ENCODE measurements around a stretch of chr15.

DNA sequence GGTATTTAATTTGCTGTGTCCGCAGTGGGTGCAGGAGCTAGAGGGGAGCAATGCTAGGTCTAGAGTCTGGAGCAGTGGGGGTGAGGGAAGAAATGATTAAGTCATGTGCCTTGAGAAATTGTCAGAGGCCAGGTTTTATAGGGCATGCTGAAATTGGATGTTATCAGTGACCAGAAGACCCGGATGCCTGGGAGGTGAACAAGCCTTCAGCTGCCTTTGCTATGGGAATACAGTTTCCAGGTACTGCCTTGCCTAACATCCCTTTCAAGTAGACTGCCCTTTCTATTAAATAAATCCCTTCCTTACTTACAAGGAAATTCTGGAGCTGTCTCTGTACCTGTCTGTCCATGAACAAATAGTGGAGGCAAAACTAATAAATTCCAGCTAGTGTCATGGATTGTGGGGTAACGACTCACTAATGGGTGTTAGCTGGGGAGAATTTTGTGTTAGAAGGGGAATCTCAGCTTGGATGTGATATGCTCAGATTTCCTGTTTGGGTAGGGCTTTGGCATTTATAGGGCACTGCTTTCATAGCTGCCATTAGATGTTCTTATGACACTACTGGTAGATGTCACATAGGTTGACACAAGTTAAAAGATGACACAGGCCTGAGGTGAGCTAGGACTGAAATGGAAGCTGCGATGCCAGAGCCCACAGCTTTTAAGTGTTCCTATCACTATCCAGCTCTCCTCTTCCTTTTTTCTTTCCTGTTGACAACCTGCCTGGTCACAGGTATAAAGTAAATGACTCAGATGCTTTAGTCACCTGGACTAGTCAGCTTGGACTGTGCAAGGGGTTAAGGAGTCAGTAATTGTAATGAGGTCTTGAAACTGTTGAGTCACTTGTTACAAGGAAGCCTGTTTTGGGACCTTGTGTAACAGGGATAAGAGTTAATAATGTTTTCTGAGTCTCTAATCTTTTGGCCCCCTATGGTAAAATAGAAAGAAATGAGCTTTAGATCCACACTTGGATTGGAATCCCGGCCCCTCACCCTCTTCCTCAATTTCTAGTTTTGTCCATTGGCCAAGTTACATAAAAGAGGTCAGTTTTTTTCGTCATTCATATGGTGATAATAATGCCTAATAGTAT lies 21.4 kb downstream of the CHD2 start:
- PRO-cap, result no peak

DNA sequence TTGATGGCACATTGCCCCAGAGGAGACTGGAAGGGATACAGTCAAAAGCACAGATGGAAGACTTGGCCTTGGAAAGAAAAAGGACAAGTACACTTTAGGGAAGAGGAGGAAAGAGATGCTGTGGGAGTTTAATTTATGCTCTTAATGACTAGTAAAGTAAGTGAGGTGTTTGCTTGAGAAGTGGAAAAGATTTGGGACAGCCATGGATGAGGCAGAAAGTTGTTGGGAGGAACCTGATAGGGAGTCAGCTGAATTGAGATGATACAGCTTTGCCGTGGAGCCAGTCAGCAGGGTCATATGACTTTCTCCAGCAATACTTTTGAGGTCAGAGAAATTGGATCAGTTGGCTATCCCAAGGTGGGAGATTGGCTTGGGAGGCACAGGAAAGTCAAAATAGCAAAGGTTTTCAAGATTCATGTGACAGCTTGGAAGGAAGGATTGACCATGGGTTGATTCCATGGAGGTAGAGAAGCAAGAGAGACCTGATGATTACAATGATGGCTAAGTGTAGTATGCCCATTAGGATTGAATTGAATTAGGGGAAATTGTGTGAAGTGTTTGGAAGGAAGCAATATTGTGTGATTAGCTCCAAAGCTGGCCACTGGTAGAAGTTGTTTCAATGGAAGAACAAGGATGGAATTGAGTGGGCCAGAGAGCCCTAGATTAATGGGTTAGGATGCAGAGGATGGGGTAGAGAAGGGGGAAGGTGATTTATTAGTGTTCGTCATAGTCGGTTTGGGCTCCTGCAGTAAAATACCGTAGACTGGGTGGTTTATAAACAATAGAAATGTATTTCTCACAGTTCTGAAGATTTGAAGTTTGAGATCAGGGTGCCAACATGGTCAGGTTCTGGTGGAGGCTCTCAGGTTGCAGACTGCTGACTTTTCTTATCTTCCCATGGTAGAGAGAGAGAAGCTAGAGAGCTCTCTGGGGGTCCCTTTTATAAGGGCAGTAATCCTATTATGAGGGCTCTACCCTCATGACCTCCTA lies 82.3 kb downstream of the CHD2 start:
- PRO-cap, result no peak

DNA sequence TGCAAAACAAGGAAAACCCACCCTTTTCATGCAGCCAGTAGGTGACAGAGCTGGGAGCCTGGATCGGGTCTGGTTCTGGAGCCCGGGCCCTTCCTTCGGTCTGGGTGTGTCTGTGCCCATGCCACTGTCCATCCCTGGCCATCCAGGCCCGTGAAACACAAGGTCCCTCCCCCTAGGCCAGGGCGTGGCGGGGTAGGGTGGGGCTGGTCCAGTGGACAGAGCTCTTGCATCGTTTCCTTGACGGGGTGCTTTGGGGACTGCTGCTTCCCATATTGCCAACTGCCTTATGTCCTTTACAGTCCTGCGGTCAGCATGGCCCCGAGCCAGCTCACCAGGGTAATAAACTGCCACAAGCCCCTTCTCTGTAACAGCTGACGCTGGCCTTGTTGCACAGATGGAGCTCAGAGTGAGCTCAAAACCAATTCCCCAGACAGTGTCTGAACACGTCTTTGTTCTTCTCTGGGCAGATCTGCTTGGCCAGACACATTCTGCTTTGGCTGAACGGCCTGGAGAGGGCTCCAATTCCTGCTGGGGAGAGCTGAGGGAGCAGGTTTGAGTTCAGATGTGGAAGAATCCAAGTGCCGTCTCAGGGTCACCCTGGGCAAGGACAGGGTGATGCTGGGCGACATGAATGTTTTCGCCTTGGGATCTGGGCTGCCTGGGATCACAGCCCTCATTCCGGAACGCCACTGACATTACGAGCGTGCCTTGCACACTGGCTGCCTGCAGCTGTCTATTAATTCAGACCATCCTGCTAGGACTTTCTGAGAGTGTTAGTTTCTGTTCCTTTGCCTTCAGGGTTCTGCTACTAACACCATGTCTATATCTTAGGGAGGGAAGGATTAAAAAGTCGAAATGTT lies 51.5 kb downstream of the RGMA start:
- PRO-cap, result no peak

GRCh38 chr15:93049954-93050384 lies 39.0 kb downstream of the RGMA start:
- PRO-cap, result no peak

DNA sequence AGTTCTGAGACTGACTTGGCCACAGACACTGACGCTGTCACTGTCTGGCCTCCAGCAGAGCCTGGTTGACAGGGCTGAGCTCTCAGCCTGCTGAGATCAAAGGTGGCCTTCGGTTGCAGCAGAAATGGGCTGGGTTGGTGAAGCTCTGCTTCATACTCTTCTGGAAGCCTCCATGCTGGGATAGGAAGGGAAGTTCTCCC lies 38.7 kb downstream of the RGMA start:
- PRO-cap, result no peak

DNA sequence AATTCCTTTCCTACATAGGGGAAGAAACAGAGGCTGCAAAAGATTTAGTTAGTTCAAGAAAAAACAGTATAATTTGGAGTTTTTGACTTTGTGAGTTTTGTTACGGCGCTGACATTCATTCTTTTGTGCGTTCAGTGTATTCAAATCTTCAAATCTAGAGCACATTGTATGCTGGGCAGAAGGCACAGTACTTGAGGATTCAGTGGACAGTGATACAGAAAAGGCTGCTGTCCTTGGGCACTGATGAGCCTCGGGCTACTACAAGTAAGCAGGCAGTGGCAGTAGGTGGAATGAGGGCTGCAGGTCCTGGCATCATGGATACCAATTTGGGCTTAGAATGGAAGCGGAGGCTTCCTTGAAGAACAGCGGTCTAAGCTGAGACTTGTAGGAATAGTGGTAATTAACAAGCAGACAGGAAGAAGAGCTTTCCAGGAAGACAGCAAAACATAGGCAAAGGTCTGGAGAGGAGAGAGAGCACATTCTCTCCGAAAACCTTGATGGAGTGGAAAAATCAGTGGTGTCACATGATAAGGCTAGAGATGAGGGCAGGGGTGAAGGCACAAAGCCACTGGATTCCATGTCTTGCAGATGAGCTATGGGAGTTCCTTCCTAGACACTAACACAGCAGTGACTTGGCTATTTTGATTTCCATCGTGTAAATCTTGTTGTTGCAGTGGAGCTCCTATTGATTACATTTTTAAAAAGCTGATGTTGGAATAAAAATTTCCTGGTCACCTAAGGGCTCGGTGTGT lies 131.9 kb downstream of the MCTP2 start:
- PRO-cap, result no peak

DNA sequence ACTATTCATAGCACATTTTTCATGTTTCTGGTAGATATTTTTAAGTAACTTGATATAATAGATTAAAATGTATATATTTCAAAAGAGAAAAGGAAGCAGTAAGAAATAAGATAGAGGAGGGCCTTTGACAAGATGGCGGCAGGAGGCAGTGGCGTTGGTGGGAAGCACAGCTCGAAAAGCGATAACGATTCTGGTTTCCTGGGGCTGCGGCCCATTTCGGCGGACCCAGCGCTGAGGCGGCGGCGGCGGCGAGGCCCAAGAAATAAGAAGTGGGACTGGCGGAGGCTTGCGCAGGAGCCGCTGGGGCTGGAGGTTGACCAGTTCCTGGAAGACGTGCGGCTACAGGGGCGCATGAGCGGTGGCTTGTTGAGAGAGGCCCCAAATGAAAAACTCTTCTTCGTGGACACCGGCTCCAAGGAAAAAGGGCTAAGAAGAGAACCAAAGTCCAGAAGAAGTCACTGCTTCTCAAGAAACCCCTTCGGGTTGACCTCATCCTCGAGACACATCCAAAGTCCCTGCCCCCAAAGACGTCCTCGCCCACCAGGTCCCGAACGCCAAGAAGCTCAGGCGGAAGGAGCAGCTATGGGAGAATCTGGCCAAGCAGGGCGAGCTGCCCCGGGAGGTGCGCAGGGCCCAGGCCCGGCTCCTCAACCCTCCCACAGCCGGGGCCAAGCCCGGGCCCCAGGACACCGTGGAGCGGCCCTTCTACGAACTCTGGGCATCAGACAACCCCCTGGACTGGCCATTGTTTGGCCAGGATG lies 624.2 kb downstream of the MCTP2 start:
- PRO-cap, result no peak

GRCh38 chr15:95259966-95260383 lies 1028.6 kb downstream of the MCTP2 start:
- PRO-cap, result no peak

GRCh38 chr15:95266370-95266797 lies 1035.0 kb downstream of the MCTP2 start:
- PRO-cap, result no peak

DNA sequence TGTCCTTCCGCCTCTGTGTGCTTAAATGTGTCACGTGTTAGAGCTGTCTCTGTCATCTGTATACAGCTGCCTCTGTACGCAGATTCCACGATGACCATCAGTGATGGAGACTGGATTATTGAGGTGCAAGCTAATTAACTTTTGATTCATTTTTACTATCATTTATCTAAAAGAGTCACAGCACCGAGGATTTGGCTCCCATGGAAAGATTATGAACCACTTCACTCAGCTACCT lies 1048.0 kb downstream of the MCTP2 start:
- PRO-cap, result no peak

- PRO-cap, result no peak
These were observed 1037.1 kb upstream of the NR2F2 start for GRCh38 chr15:95293443-95293853.

GRCh38 chr15:95303737-95305003 lies 1026.3 kb upstream of the NR2F2 start:
- PRO-cap, result unidirectional peak, minus-strand start at chr15:95304732

DNA sequence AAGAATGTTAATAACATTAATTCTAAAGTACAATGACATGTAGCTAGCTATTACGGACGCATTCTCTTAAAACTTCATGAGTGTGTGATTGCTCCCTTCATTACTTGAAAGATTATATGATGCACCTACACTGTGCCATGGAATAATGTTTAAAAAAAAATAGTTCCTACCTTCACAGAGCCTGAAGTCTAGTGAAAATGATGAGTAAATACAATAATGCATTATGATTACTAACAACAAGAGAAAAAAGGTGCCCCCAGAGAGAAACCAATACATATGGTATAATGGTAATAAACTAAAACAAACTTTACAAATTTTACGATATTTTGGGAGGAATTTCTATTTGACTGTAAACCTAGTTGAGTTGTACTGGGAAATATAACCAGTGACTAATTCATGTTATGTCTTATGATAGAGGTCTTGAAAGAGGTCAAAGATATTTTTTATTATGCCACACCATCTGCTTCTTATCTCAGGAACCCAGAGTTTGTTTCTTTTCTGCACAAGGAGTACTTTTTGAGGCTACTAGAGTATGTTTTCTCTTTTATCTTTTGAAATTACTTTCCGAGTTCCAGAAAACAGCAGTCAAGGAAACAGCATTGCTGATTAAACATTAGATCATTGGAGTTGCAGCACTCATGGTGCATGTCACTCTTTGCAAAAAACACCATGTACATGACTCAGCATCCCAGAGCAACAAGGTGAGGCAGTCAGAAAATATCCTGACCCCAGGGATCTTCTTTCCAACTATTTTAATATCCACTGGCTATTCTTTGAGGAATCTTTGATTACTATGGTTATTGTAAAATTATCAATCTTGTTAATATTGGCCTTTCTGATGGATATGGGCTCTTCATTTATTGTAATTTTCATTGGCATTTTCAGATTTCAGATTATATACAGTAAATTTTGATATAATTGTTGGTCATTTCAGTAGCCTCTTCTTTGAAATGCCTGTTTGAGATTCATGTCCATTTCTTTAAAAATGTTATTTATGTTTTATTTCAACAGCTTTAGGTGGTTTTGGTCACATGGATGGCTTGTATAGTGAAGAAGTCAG lies 645.8 kb upstream of the NR2F2 start:
- PRO-cap, result no peak

DNA sequence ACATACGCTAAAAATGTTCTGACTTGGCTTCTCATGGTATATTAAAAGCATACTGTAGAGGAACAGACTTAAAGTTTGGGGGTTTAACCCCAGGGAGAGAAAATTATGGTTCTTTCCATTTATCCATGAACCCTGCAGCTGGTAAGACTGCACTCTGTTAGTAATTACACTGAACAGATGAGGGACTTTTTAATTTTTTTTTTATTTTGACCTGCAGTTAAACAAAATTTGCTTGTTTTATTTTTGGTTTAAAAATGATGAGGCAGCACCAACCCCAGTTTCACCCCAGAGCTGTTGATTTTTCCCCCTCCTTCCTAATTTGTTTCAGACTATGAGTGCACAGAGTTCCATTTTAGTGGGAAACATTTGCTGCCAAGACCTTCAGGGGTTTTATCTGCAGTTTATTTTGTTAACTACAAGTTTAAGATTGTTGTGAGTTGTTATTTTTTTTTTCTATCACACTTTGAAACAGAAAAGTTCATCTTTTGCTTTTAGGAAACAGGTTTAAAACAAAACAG lies 455.9 kb upstream of the NR2F2 start:
- PRO-cap, result no peak

DNA sequence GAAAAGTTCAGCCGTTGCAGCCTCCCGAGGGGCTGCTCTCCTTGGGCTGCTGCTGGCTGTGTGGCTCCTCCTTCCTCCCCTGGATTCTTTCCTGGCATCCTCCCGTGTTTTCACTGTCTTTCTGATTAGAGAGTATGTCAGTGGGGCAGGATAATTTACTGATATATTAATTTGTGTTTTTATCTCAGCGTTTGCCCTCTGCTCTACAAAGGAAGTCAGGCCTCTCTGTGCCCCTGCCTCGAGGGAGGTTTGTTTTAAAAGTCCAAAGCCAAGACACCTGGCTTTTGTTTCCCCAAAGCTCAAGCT lies 150.3 kb upstream of the NR2F2 start:
- PRO-cap, result no peak

GRCh38 chr15:96244675-96245248 lies 85.7 kb upstream of the NR2F2 start:
- PRO-cap, result no peak

DNA sequence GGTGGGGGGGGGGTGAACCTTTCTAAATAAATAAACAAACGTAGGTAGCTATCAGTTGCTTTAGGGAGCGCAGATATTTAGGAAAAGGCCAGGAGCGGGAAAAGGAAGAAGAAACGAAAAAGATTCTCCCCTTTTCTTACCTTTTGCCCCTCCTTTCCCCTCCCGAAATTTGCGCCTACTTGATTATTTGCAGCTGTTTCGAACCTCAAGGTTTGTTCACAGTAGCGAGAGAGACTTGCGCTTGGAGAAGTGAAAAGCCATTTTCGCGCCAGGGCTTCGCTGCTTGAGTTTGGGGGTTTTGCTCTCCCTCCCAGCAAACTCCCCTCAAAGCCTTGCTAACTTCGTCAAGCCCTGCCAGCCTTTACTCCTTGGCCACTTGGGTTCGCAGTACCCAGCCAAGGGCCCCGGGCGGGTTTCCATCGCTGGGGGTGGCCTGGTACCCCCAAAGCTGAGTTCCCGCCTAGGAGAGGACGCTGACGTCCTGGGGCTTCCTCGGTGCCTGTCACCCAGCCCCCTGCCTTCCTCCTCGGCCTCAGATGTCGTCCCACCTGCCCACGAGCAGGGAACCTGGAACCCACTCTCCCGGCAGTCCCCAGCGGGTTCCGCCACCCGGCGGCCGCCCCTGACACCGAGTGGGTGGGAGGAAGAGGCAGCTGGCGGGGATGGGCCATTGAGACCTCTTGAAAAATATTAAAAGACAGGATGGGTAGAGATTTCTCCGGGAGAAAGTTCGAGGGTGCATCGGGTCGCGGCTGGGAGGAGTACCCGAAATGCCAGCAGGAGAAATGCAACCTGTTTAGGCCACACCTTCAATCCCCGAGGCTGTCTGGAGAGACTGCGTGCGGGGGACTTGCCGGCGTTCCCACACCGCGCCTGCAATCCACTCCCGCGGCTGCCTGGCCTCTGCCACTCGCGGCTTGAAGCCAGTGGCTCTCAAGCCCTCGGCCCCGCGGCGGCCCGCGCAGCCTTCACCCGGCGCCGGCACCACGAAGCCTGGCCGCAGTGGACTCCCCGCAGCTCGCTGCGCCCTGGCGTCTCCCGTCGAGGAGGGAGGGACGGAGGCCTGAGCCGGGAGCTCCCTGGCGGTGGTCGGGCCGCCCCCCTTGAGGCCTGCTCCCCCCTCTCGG lies 8.9 kb upstream of the NR2F2 start:
- PRO-cap, result unidirectional peak, plus-strand start at position 219 of the sequence; bidirectional peak, plus-strand start at position 631 of the sequence, minus-strand start at position 342 of the sequence; bidirectional peak, plus-strand start at position 812 of the sequence, minus-strand start at position 763 of the sequence; bidirectional peak, plus-strand start at position 1,044 of the sequence, minus-strand start at position 1,010 of the sequence

DNA sequence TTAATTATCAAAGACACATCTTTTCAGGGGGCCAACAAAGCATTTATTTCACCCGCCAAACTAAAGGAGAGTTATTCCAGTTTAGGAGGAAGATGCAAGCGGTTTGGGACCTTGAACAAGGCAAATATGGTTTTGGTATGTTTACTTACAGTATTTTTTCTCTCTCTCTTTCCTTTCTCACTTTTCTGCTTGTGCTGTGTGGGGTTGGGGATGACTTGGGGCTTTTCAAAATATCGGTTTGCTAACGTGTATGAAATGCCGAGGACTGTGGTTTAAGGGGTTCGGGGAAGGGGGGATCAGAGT lies 4.3 kb upstream of the NR2F2 start:
- PRO-cap, result no peak

- PRO-cap, result no peak
These were observed 10.6 kb downstream of the NR2F2 start for GRCh38 chr15:96341163-96341494.

- PRO-cap, result no peak
These were observed 30.2 kb downstream of the NR2F2 start for GRCh38 chr15:96360557-96361303.

Data from ureter (tissue), 1 donor.